Left colon (tissue), 1 donor: Measurements from ENCODE around the genes HYCC1 and GPNMB.

DNA sequence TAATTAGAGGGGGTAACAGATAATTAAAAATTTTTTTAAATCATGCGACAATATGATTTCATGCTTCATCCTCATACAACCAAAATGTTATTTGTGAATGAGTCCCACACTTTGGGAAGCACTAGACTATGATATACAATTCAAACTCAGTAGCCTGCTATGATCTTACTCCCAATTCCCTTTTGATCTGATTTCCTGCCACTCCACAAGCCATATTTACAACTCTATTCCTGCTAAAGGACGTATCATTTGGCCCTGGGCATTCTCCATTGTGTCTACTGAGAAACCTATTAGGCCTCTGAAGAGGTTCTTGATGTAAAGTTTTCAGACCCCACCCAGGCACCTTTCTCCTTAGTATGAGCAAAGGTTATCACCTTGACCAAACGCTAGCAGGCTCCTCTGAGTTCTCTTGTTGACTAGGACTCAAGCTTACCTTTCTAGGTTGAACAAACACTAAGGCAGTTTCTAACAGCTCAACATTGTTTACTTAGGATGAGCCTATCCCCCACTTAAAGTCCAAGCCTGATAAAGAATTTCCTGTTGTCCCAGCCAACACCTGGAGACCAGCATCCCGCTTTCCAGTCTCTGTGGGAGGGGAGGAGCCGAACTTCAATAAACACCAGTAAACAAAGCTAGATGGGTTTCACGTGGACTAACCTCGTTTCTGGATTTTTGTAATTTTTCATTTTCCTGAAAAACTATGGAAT, 26.4 kb upstream of the ITGB8 start:
- PRO-cap: no peak

DNA sequence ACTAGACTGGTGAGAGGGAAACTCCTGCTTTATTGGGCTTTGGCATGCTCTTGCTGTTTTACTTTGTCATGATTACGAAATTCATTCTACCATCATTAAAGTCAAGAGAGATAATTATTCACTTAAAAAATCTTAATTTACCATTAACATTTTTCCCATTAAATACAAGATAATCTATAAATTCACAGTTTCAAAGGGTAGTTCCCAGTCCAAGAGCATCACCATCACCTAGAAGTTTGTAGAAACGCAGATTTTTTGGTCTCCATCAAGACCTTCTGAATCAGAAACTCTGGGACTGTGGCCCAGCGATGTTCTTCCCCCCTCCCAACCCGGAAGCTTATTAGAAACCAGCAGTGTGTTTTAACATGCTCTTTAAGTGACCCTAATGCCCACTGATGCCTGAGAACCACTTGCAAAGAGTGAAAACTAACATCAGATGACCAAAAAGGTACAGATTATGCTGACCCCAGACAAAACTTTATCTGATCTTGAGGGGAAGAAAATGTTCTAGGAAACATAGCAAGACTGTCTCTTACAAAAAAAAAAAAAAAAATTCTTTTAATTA, 89.5 kb downstream of the ITGB8 start:
- PRO-cap: unidirectional peak, plus-strand start at position 287 of the sequence

DNA sequence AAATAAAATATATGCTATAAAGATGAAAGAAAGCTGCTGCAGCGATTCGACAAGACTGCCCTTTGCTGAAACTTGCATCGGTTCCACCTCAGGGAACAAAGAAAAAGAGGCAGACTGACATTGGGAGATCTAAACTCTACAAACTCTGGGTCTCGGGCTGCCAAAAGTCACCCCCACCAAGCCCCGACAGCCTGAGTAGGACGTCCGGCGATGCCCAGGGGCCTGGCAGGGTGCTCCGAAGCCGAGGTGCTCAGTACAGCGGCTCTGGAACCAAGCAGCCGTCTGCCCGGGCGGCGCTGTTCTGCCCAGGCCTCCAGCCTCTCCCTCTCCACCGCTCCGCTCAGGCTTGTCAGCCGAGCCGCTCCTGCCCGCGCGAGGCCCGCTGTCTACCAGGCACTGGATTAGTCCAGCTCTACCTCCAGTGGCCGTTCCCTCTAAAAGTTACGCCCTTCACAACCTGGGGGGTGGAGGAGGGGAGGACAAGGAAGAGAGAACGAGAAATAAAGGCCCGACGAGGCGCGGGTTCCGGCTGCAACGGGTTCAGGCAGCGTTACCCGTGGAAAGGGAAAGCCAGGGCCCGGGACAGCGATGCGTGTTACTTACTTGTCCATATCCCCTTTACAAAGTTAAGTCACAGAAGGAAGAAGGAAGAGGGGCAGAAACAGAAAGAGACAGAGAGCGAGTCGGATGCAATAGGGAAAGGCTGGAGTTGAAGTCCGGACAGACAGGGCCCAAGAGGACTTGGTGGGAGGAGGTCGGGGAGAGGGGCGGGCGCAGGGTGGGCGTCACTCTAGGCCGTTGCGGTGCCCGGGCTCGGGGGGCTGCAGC, 3.0 kb downstream of the SP8 start:
- PRO-cap: no peak

- PRO-cap: no peak
Observed at GRCh38 chr7:21972087-21972483, 26.4 kb upstream of the CDCA7L start.

- PRO-cap: no peak
Observed at GRCh38 chr7:22120500-22121670, 175.2 kb upstream of the CDCA7L start.

DNA sequence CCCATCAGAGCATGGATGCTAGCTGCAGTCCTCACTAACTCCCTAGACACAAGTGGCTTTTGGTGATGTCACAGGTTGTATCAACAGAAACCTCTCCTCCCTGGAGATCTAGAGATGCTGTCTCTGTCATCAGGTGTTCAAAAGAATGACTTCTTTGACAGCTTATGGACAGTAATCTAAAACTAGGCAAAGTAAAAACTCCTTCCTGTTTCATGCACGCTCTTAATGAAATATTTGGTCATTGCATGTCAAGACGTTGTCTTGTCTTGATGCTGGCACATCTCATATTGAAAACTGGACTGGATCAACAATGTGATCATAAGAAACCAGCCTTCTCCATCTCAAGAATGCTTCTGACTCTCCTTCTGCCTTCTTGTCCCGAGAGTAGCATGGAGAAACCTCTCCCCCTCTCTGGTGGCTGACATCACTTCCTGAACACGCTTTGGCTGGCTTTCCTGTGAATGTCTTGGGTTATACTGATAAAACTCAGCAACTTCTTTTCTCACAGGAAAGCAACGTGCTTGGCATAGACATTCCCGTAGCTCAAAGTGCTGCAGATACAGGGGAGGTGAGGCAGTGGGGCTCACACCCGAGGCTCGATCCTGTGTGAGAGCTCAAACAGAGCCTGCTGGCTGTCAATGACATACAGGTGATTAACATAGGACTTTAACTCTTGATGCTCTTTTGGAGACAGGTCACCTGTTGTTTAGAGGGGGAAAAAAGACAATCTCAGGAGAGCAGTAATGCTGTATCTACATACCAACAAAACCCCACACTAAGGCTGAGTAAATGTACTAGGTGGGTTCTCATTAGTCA, 176.3 kb upstream of the CDCA7L start:
- PRO-cap: no peak

- PRO-cap: no peak
Observed at GRCh38 chr7:22146908-22147661, 201.4 kb upstream of the CDCA7L start.

- PRO-cap: no peak
Observed at GRCh38 chr7:22212232-22212800, 144.6 kb downstream of the RAPGEF5 start.

GRCh38 chr7:22213824-22214668, 142.9 kb downstream of the RAPGEF5 start:
- PRO-cap: no peak

DNA sequence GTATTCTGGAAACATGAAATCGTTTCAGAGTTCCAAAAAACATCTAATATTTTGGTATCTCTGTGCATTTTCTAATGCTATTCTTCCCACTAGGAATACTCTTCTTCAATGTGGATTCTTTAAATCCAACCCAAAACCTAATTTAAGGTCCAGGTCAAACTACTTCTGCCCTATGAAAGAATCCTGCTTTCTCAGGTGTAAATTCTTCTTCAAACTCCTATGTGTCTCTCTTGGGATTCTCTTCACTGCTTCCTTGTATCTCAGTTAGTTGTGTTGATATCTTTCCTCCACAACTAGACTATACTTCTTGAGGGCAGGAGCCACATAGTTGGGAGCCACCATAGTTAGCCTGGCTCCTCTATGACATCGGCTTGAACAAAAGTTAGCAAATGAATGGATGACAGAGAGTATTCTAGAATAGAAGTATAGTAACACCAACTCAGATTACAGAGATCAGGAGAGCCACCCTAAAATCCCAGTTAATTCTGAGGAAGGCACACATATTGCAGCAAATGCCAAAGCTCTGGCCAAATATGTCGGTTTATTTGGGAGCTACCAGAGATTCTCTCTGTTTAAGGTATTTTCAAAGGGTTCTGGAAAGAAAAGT, 141.6 kb downstream of the RAPGEF5 start:
- PRO-cap: no peak

GRCh38 chr7:22372680-22373267, 15.8 kb upstream of the RAPGEF5 start:
- PRO-cap: no peak

DNA sequence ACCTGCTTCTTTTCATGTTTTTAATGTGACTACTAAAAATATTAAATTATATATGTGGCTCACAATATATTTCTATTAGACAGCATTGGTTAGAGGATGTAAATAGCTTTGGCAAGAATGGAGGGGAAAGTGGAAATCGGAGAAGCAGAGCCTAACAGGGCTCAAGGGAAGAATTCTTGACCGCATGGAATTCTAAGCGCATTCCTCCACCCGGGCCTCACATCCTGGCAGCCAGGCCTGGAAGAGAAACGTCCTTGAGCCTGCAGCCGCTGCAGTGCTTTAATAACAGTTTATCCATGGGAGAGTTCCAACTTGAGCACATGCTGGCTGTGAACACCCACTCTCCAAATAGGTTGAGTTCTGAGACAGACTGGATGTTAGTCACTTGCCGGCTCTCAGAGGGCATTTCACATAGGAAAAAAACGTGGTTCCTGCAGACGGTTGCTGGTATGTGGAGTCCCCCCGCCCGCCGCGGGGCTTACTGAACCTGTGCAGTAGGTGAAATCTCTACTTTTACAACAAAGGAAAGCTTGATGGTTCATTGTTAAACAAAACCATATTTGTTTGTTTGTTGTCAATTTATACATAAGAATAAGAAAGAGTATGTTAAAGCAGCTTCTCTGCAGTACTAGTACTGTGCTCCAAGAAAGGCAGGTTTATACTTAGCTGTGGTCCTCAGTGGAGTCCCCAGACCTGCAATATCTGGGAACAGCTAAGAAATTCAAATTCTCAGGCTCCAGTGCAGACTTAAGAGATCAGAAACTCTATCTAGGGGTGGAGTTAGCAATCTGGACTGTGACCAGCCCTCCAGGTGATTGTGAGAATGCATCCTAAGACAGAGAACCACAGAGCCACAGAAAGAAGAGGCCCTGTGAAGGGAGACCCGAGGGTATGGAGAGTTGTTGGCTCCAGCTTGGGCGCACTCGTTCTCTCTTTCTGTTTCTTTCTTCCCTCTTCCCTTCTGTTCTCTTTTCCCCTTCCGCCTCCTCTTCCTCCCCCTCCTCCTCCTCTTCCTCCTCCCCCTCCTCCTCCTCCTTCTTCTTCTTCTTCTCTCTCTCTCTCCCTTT, 61.6 kb upstream of the STEAP1B start:
- PRO-cap: no peak

DNA sequence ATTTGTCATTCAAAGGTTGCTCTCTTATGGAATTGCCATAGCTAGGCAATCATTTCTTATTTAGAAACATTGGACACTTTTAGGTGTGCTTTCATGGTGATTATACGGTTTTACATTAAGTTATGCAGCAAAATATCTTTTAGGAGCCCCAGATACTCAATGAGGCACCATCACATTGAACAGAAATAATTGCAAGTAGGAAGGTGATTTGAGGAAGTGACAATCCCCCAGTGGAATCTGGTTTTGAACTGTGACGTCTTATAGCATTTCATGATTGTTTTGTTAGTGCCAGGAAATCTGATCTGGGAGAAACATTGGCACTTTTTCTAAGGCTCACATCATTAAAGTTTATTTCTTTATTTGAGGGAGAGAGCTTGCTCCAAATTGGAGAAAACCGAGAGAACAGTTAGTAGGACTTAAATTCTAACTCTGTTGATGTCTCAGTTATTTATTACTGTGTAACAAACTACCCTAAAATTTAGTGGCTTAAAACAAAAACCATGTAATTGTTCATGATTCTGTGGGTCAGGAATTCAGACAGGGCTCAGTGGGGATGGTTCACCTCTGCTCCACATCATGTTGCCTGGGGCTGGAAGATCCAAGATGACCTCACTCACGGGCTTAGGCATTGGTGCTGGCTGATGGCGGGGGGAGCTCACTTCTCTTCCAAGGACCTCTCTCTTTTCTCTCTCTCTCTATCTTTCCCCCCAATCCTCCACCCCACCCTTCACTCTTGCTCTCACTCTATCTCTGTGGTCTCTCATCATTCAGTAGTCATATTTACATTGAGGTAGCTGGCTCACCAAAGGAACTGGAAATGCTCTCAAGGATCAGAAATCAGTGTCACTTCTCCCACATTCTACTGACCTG, 78.2 kb upstream of the STEAP1B start:
- PRO-cap: no peak

GRCh38 chr7:22717845-22718811, 8.9 kb upstream of the IL6 start:
- PRO-cap: no peak

GRCh38 chr7:22725248-22726105, 1.5 kb upstream of the IL6 start:
- PRO-cap: no peak

DNA sequence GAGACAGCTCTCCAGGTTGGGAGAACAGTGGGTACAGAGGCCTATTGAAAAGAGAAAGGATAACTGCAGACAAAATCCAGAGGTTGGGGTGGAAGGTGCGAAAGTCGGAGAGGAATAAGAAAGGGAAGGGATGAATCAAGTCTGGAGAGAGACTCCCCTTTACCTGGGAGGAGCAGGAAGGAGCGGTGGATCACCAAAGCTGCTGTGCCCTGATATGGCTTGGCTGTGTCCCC, 56.8 kb upstream of the TOMM7 start:
- PRO-cap: unidirectional peak, plus-strand start at position 169 of the sequence

DNA sequence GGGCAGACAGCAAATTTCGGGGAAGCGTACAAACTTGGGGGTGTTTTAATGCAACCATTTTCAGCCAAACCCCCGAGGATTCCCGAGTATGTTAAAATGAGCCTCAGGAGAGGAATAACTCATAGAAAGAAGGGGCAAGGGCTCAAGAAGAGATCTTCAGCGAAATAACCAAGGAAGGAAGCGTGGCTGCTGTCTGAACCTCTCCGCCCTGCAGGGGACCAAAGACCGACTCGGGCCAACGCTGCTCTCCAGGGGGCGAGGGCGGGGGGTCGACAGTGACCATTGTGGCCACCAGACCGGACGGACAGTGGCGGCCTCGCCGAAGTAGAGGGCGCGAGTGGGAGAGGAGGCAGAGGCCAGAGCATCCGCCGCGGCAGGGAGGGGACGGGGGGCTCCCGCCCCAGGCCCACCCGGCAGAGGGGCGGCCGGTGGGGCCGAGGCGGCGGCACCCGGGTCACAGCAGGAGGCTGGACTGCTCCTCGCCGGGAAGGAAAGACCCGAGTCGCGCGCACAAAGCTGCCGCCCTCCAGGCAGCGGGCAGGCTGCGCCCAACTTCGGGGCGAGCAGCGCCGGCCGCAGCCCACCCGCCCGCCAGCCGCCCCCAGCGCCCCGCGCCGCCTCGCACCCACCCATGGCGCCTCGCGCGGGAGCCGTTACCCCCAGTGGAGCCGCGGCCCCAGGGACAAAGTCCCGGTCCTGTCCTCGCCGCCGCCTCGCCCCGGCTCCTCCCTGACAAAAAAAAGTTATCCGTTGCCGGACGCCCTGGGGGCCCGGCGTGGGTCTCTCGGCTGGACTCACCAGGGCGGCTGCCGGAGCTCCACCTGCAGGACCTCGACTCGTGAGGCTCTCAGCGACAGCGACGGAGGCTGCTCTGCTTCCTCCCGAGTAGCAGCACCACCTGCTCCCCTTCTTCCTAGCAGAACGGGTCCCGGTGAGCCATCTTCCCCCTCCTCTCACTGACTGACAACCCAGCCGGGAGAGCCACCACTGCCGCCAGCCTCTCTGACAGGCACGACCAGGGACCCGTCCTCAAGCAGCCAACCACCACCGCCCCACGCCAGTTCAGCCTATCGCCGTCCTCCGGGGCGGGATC, at the start of gene HYCC1:
Gene HYCC1, minus strand, starts transcription at position 1,004 of the 1,093 bp plus-strand sequence.
- PRO-cap: unidirectional peak, minus-strand start at position 715 of the sequence; bidirectional peak, plus-strand start outside the sequence, minus-strand start at position 1,004 of the sequence

- PRO-cap: bidirectional peak, plus-strand start at chr7:23105785, minus-strand start at chr7:23105677
Observed at GRCh38 chr7:23105538-23105714, 159 bp upstream of the KLHL7 start.

GRCh38 chr7:23246518-23247094, at the start of gene GPNMB:
GPNMB (plus strand) TSS chr7:23246775.
- PRO-cap: unidirectional peak, plus-strand start at chr7:23246787

DNA sequence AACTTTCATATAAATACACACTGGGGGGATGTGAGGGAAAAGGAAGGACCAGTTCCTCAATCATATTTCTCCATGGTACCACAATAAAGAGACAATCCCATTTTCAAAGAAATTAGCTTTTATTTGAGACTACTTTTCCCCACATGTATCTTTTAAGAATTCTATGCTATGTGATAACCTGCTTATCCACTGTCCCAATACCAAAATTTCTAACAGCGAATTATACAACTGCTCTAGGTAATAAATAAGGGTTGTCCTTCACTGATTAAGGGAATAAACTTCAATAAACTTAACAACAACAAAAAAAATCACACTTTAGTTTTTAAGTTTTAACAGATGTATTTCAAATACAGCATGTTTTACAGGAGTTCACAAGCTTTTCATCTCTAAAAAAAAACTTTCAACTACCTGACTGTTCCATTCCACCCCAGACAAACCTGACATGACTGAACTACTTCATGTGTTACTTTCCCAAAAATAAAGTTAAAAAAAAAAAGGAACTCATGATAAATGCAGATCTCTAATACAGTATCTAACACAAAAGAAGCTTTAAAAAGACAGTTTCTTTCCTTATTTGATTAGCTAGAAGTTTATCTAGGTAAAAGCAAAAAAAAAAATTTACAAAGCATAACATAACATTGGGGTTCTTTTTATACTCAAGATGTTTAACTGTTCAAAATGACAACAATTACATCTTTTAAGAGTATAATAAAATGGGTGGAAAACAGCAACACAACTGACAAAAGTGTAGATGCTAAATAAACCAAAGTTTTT, 26.9 kb downstream of the TRA2A start:
- PRO-cap: no peak